ENCODE results near the gene DOLK.

GRCh38 chr9:128918753-128919862, 1.7 kb upstream of the PHYHD1 start:
- PRO-cap, result no peak

DNA sequence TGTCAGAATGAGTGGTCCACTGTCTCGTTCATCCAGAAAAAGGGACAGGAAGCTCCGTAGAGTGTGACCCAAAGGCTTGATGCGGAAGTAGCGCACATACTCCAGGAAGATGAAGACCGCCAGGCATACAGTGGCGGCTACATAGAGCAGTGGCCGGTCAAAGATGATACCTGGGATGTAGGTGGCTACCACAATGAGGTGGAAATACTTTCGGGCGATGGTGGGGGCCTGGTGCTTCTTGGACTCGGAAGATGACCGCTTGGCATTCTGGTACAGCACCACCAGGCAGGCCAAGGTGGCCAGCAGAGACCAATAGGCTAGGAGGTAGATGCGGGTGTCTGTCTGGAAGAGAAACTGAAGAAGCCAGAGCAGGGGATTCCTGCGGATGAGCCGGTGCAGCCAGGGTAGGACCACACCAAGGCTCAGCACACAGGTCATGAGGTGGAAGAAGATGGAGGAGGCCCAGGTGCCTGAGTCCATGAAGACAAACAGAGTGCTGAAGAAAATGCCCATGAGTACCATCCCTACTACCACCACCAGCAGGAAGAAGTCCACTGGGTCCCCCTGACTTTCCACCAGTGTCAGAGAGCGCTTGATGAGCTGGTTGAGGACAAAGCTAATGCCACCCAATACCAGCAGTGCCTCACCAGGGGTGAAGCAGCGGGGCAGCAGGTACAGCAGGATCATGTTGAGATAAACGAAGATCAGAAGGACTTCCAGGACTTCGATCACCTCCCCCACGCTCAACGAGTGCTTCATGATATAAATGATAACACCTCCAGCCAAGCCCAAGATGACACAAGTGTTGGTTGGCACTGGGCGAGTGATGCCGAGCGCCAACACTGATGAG, 1.1 kb downstream of the DOLK start:
- PRO-cap, result no peak

- PRO-cap, result bidirectional peak, plus-strand start at chr9:128947699, minus-strand start at chr9:128947585
Measured at GRCh38 chr9:128947320-128947869, at the start of gene DOLK. Gene DOLK, minus strand, starts transcription at chr9:128947603.

- PRO-cap, result no peak
Measured at GRCh38 chr9:129176607-129177384, 1.3 kb downstream of the IER5L start.

- PRO-cap, result no peak
Measured at GRCh38 chr9:129178868-129179507, 927 bp upstream of the IER5L start.

GRCh38 chr9:129337496-129338064, 159.5 kb upstream of the IER5L start:
- PRO-cap, result no peak

DNA sequence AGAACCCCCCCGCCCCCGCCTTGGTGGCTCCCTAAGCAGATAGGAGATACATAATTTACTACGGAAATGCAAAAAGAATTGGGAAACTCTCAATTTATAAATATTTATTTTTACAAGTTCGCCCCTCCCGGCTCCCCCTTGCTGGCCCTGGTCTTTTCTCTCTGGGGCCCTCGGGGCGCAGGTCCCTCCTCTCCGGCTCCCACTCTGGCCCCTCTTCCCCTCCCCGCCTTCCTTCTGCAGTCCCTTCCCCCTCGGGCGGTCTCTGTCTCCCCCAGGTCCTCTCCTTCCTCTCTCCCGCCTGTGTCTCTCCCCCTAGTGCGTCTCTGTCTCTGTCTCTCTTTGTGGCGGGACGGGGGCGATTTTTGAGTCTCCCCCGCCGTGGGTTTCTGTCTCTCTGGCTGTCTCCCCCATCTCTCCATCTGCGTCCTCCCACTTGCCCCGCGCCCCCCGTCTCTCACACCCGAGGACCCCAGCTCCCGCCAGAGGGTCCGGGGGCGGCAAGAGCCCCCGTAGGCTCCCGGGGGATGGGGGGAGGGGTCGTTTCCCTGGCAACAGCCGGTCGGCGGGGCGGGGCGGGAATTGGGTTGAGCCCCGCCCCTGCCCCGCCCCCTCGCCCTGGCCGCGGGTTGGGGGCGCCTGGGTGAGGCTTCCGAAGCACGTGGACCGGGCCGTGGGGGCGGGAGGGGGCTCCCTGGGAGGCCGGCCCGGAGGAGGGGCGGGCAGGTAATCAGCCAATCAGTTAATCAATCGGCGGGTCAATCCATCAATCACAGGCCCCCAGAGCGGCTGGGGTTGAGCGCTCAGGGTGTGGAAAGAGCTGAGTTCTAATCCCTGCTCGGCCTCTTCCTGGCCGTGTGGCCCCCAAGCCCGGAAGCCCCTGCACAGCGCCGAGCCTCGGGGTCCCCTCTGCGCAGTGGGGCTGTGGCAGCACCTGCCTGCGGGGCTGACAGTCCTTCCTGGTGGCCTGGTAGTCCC, 173.9 kb upstream of the IER5L start:
- PRO-cap, result no peak

GRCh38 chr9:129412460-129412910, 208.4 kb downstream of the C9orf50 start:
- PRO-cap, result bidirectional peak, plus-strand start at chr9:129412977, minus-strand start at chr9:129412745

DNA sequence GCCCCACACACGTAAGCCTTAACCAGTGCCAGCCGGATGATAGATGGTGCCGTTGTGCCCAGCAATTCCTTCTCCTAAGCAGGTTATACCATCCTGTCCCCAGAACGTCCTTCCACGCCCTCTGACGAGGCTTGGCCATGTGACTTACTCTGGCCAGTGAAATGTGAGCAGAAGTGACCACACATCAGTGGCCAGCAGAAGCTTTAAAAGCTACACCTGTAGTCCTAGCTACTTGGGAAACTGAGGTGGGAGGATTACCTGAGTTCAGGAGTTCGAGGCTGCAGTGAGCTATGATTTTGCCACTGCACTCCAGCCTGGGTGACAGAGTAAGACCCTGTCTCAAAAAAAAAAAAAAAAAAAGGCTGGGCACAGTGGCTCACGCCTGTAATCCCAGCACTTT, 178.9 kb downstream of the C9orf50 start:
- PRO-cap, result no peak

DNA sequence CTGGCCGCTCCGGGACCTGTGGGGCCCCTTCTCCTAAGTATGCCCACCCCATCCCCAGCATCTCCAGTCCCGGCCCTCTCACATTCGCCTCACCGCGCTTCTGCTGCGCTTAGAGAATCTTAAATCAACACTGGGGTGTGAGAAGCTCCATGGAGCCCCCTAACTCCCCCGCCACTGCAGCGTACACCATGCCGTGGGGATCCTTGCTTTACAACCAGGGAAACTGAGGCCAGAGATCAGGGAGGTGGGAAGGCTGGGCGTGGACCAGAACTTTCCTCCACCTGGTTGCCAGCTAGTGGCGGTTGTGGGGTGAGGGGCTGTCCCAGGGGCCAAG, 161.3 kb downstream of the C9orf50 start:
- PRO-cap, result bidirectional peak, plus-strand start at position 66 of the sequence, minus-strand start at position 102 of the sequence; bidirectional peak, plus-strand start outside the sequence, minus-strand start at position 306 of the sequence

DNA sequence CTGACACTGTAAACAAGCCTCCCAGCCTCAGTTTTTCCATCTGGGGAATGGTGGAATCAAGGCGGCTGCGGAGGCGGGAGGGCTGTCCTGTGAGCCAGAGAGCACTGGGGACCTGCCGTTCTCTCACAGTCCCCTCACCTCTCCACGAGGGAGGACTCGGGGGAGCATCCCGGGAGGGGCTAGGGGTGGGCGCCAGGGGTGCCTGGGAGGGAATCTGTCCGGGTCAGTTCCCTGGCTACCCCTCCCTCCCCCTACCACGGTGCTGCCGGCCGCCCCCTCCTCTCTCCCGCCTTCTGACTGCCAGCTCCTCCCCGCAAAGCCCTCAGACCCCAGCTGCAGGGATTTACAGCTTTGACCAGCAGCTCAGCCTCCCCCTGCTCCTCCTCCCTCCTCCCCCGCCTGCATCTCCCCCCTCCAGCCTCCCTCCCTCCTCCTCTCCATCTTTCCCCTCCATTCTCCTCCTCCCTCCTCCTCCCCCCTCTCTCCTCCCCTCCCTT, 160.9 kb downstream of the C9orf50 start:
- PRO-cap, result bidirectional peak, plus-strand start at position 126 of the sequence, minus-strand start outside the sequence; bidirectional peak, plus-strand start outside the sequence, minus-strand start at position 408 of the sequence

DNA sequence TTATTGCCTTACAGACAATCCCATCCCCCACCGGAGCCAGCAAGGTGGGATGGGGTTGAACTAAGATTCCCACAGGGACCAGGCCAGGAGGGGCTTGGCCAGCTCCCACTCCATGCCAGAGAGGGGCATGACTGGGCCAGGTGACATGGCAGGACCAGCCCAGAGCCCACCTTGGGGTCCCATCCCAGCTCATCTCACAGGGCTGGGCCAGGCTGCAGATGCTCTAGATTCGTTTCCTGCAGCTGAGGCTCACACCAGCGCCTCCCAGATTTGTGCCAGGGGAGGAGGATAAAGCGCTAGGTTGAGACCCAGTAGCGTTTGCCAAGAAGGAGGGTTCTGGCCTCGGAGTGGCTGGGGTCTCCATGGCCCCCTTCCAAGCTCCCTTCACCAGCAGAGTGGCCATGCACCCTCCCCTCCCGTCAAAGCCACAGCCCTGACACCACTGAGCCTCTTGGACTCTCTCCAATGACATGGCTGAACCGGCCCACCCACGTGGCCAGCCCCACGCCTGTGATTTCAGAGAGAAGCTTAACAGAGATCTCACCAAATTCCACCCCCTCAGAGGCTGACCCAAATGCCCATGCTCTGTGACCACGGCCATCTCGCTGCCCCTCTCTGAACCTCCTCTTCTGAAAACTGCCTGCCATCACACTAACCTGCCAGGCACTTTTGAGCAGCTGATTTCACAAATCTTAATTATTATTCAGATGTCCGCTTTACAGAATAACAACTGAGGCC, 155.9 kb downstream of the C9orf50 start:
- PRO-cap, result no peak

DNA sequence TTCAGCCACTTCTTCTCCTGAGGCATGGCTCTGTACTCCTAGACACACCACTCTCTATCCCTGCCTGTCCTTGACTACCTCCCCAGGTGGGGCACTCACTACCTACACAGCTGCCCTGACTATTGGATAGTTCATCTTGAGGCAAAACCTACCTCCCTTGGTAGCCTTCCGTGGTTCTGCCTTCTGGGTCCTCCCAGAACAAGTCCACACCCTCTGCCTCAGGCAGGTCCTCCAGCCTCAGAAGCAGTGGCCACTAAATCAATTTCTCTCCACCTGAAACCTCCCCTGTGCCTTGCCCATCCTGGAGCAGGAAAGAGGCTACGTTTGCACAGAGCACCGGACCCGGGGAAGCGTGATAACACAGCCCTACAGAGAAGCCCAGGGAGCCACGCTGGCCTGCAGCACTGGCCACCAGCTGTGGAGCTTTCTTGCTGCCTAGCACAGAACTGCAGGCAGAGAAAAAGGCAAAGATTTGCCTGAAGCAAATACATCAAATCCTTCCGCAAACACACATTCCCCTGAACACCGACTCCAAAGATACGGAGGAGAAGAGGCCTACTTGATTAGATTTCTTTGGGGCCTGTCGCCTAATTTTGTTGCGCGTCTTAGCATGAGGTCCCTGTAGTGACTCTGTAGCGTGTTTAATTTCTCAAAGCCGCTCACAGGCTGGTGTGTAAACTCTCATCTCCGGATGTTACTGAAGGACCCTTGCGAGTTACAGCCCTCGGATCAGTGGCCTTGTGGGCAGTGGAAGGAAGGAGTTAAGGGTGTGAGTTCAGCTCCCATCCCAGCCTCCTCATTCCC, 141.7 kb downstream of the C9orf50 start:
- PRO-cap, result no peak

DNA sequence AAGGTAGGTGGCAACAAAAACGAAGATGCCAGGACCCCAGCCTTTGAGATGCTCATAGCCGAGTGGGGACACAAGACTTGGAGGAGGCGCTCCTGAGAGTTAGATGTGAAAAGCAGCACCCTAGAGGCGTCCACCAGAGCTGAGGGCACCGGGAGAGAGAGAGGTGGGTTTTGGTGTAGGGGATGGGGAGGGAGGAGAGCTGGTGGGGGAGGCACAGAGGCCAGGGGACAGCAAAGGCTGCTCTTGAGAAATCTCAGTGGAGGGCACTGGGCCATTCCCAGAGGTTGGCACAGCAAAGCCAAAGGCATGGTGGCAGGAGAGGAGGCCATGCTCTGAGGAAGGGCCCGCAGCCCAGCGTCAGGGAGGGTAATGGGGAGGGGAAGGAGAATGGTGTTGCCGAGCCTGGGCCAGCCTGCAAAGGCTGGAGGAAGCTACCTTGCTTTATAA, 135.6 kb downstream of the C9orf50 start:
- PRO-cap, result no peak

DNA sequence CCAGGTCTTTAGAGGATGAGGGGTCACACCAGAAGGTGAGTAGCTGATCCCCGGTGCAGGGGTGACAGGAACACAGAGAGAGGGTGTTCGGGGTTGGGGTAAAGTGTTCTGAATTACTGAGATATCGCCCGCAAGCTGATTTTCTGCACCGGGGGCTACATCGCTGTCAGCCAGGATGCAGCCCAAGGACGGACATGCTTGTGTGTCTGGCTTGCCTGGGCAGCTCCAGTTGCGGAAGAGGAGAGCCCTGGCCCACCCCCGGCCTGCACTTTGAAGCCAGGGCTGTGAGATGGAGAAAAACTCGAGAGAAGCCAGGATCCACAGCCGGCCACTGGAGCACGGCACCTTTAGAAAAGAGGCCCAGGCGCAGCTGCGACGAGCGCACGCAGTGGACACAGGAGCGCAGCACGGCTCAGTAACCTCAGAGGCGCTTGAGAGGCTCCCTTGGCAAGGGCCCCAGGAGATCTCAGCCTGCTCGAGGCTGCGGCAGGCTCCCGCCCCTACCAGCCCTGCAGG, 59.3 kb downstream of the C9orf50 start:
- PRO-cap, result no peak

DNA sequence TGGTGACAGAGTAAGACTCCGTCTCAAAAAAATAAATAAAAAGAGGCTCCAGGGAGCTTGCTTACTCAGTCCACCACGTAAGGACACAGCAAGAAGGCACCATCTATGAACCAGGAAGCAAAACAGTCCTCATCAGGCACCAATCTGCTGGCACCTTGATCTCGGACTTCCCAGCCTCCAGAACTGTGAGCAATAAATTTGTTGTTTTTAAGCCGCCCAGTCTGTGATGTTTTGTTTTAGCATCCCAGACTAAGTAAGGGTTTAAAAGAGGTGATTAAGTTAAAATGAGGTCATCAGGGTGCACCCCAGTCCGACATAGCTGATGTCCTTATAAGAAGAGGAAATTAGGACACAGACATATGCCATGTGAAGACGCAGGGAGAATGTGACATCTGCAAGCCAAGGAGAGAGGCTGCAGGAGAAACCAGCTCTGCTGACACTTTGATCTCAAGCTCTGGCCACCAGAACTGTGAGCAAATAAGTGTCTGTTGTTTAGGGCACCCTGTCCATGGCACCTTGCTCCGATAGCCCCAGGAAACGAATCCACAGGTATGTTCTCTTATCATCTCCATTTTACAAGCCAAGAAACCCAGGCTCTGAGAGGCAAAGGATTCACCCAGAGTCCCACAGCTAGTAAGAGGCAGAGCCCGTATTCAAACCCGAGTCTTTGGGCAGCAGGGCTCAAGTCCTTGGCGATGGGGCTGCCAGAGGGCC, 45.7 kb downstream of the C9orf50 start:
- PRO-cap, result no peak

GRCh38 chr9:129596513-129597718, 24.0 kb downstream of the C9orf50 start:
- PRO-cap, result no peak

DNA sequence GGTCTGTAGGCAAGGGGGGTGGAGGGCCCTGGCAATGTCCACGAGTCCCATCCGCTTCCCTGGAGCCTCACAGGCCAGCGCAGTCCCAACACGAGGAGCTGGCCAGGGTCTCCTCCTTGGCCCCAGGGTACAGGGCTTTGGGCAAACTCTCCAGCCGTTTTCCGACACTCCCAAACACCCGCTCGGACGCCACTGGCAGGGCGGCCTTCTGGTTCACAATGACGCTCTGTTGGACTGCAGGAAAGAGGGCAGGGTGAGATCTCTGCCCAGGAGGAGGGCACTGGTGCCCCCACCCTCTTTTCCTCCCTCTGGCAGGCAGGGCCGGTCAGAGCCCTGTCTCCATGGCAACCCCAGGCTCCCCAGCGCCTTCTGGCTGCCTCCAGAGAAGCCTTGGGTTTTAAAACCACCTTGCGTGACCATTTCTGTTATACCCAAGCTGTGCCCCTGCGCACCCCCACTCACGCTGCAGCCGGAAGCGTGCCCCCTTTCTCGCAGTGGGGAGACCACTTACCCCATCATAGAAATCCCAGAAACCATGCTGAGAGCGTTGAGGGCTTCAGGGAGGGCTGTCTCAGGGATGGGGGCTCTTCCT, 7.4 kb downstream of the C9orf50 start:
- PRO-cap, result no peak

DNA sequence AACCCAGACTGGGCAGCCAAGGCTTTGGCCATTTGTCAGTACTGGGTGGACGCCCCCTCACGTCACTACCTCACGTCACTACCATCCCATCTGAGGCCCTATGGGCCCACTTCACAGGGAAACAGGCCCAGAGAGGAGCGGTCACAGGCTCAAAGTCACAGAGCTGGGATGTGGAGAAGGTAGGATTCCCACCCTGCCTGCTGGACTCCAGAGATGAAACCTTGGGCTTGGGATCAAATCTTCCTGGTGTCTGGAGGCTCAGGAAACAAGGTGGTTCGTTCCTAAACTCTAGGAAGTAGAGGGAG, 33.1 kb downstream of the PRRX2 start:
- PRO-cap, result no peak

DNA sequence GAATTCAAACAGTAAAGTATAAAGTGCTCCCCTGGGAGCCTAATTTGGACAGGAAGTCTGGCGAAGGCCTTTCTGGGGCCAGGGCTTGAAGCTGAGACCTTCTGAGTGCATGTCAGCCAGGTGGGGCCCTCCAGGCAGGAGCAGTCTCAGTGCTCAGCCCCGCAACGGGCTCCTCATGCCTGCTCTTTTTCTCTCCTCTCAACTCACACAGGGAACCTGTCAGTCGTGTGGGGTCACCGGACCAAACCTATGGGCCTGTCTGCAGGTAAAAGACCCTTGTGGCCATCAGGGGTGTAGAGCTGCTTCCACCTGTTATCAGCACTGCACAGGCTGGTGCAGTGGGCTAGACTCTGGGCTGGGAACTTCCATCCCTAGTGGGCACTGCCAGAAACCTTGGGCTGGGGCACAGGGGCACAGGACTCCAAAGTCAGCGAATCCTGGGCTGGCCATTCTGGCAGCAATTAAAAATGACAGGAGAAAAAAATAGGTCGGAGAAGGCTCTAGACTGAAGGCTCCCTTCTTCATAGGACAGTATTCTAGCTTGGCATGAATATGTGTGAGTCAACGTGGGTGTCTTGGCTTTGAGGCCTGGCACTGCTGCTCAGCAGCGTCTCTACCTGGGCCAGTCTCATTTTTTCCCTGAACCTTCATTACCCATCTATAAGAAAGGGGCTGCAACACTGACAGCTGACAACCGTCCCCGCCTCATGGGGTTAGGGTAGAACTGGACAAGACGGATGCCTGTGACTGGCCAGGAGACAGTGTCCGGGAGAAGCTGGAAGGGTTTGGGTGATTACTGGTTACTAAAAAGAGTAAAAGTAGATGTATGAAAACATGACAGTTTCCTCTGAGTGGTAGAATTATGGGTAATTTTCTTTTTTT, 21.1 kb downstream of the USP20 start:
- PRO-cap, result no peak

Measured in REH cell (cell line).